OVCAR3 (cell line): ENCODE measurements around a stretch of chr11.

GRCh38 chr11:134015518-134016082 is 53.3 kb upstream of the JAM3 start:
- RRBS = no CpG with 5 or more reads among the region's 5 CpGs

DNA sequence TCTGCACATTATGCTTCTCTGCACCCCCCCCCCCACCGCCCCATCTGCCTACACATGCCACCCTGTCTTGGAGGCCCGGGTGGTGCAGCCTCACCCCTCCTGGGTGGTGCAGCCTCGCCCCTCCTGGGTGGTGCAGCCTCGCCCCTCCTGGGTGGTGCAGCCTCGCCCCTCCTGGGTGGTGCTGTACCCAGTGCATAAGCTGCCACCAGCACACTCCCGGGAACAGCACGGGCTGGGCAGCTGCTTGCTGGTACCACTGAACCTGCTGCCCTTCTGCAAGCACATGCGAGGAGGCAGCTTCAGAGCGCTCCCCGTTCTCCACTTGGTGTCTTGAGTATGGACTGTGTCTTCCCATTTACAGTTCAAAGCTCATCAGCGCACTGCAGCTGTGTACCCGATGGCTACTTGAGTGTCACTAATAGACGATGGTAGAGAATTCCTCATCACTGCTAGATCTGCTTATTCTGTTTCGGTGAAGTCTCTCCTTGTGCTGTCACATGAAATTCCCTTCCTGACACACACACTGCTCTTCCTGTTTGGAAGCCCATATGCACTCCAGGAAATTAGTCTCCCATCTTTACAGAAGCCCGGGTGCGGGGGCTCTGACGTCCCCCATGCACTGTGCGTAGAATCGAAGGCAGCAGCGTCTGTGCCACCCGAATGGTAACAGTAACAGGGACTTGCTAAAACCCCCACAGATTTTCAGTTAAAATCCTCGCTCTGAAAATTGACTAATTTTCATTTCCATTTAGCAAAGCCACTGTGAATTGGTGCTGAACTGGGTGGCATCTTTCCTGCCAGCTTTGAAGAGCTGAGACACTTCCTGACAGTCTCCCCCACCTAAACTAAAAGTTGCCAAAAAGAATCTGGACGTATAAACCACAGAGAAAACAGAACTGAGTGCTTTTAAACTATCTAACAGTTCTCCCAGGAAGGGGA is 69.0 kb downstream of the NCAPD3 start:
- RRBS = 100% methylated on average over 2 of the region's 23 CpGs